Parotid gland (tissue), 1 donor: Measurements from ENCODE around the genes AK4 and IL23R.

DNA sequence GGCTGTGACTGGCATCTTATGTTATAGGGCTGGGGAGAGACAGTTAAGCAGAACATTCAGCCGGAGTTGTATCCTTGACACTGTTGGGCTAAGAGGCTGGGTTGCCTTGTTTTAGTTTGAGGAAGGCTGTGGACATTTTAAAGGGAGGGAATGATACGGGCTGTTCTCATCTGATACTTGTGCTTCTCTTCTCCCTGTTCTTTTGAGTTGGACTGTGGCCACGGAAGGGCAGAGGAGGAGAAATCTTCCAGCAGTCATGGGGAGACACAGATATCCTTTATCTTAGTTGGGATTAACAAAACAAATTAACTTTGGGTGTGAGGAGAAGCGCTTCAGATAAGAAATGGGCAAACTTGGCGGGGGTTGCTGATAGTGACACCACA is 138.8 kb downstream of the ROR1 start:
- PRO-cap: no peak

GRCh38 chr1:64019717-64020371 is 183.6 kb upstream of the UBE2U start:
- PRO-cap: no peak

DNA sequence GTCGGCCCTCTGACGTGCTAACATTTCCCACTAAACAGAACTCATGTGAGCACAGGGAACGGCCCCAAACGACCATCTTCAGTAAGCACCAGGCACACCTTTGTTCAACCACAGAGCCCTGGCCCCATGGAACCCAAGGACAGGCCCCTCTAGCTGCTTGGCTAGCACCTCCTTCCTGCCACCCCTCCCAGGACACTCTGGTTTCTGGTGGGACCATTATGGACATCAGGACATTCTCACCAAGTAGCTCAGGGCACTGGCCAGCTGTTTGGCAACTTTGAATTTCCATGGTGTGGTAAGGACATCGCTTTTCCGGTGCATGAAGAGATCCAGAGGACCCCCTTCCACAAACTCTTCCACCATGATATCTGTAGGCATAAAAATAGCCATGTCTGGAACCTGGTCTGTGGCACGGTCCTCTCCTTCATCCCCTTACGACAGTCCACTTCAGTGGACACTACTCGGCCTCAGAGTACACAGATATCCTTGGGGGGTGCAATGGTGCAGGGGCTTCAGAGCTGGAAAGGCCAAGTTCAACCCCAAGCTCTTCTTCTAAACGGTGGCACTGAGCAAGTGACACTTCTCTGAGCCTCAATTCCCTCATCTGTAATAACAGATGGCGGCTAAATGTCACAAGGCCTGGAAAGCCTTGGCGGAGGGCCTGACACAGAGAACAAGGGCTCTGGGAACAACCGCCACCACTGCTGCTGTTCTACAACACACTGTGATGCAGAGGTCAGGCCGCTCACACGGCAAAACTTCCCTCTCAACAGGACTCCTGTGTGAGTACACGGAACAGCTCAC is 100.6 kb downstream of the RAVER2 start:
- PRO-cap: no peak

DNA sequence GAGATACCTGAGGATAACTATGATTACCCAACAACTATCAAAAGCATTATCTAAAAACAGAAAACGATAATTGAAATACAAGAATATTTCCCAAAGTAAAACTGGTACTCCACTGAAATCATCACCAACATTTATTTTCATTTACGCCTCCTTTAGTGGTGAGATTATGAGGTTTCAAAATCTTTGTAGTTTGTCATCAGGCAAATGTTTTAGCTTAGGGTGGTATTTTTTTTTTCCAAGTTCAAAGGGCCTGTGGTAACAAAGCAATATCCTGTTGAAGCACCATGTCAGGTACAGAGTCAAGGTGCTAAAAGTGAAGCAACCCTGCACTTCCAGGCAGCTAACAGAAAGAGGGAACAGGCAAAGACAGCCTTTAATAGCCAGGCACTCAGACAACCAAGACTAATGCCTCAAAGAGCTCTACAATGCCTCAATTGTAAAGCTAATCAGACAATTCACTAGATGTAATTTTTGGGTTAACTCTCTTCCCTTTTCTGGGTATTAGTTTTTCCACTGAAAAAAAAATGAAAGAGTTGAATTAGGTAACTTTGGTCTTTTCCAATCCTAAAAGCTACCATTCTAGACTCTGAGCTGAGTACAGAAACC is 89.1 kb downstream of the JAK1 start:
- PRO-cap: no peak

GRCh38 chr1:65065965-65066681 is 81.9 kb upstream of the AK4 start:
- PRO-cap: bidirectional peak, plus-strand start at chr1:65066153, minus-strand start at chr1:65066174

- PRO-cap: no peak
Measured at GRCh38 chr1:65141274-65141896, 6.6 kb upstream of the AK4 start.

- PRO-cap: unidirectional peak, plus-strand start at chr1:65147591; unidirectional peak, plus-strand start at chr1:65147622; unidirectional peak, plus-strand start at chr1:65147680; bidirectional peak, plus-strand start at chr1:65147825, minus-strand start at chr1:65147814
Measured at GRCh38 chr1:65147421-65148368, at the start of gene AK4. TSS of gene AK4 (plus strand) at chr1:65148203.

GRCh38 chr1:65148509-65149853 is 978 bp downstream of the AK4 start:
- PRO-cap: bidirectional peak, plus-strand start at chr1:65149015, minus-strand start at chr1:65148895

DNA sequence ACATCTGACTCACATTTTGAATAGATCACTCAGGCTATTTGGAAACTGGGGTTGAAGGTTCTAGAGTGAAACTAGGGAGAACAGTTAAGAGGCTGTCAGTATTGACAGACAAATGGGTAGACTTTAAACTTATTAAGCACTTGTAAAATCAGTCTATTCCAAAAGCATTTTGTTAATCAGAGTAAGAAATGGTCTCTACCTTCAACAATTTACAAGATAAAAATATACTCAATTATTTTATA is 16.8 kb downstream of the AK4 start:
- PRO-cap: no peak

DNA sequence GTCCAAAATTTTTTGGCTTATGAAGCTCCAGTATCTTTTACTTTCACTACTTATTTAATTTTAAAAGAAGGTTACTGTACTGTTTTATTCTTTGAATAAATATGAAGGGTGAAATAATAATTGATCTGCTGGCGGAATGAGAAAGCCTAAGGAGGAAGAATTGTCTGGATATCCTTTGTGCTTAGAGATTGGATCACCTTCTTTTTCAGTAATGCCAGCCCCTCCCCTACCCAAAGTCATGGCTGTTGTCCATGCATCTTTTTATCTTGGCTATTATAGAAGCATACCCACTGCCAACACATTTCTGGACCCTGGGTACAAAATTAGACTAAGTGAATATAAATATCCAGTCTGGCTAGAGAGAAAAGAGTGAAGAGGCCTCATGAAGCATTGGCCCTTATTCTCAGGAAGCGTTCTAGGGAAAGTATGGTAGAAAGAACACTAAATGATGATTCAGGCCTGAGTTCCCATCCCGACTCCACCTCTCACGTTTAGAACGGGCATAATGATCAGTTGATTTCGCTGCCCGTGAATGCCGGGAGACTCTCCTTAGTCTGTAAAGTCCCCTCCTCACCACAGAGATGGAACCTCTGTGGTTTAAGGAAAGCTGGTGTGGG is 28.1 kb downstream of the AK4 start:
- PRO-cap: no peak

DNA sequence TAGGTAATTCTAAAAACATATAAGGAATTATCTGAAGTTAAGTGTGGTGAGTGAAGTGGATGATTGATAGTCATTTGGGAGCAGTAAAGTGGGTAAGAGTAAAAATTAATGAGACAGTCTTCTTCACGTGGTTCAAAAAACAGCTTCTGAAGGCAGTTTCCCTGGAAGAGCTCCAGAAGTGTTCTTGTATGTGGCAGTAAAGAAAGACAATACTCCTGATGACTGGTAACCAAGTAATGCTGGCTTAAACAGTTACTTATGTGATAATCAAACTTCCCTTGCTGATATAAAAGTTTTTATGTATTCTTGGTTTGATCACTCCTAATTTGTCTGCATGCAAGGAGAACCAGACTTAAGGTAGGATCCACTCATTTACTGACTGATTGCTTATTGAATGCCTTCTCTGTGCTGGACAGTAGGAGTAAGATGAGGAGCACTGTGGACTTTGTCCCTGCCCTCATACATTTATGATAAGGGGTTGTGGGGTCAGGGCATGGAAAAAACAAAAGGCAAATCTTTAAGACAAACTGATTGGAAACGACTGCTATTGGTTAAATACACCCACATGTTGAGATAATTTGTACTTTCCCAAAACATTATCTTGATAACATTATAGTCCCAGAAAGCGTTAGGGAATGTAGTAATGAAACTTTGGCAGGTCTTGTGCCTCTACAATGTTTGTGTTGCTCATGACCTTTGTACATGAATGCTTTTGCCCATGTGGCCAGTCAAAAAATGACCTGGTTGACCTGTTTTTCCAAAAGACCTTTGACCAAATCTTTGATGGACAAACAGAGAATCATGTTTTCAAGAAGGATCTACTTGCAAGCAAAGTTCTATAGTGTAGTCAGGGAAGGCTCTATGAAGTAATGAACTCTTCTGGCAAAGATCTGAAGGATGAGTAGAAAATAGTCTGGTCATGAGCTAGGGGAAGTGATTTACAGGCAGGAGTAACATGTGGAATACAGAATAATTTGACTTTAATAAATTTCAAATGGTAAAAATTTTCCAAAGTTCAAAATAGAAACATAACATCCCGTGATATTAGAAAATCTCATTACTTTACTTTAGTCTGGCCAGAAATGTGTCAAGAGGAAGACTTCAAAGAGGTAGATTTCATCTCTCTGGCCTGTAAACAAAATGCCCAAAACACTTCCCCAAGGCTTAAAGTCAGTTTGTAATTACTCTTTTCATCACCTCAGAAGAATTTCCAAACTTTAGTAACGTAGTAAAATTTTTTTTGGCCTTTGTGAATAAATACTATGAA is 50.8 kb downstream of the LEPR start:
- PRO-cap: no peak

DNA sequence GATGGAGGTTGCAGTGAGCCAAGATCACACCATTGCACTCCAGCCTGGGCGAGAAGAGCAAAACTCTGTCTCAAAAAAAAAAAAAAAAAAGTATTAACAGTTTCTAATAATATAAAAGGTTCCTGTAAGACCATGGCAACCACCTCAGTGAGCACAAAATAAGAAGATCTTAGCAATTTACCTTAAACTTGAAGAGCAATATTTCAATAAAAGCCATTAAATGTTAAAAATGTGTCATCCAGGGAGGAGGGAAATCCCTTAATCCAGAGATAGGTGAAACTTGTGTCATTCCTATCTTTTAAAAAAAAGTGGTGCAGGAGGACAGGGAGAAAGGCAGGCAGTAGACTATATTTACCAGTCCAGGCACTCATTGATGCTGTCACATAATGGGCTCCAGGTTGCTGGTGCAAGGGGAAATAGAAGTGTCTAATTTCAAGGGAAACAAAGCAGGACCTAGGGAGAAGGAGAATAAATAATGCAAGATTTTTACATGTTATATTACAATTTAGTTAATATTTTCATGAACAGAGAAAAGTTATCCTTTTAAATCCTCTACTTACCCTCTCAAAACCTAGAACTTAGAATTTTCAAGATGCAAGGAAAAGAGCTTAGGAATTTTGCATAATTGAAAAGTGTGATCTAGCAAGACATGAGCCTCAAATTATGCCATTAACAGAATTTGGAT is 175.2 kb upstream of the SGIP1 start:
- PRO-cap: no peak

- PRO-cap: no peak
Measured at GRCh38 chr1:66367572-66368109, 166.3 kb upstream of the SGIP1 start.

DNA sequence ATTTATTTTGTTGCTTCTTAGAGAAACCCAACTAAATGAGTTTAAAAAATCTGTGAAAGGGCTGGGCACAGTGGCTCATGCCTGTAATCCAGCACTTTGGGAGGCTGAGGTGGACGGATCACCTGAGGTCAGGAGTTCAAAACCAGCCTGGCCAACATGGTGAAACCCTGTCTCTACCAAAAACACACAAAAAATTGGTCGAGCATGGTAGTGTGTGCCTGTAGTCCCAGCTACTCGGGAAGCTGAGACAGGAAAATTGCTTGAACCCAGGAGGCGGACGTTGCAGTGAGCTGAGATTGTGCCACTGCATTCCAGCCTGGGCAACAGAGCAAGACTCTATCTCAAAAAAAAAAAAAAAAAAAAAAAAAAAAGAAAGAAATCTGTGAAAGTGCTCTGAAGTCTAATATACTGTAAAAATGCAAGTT is 164.1 kb upstream of the SGIP1 start:
- PRO-cap: no peak

DNA sequence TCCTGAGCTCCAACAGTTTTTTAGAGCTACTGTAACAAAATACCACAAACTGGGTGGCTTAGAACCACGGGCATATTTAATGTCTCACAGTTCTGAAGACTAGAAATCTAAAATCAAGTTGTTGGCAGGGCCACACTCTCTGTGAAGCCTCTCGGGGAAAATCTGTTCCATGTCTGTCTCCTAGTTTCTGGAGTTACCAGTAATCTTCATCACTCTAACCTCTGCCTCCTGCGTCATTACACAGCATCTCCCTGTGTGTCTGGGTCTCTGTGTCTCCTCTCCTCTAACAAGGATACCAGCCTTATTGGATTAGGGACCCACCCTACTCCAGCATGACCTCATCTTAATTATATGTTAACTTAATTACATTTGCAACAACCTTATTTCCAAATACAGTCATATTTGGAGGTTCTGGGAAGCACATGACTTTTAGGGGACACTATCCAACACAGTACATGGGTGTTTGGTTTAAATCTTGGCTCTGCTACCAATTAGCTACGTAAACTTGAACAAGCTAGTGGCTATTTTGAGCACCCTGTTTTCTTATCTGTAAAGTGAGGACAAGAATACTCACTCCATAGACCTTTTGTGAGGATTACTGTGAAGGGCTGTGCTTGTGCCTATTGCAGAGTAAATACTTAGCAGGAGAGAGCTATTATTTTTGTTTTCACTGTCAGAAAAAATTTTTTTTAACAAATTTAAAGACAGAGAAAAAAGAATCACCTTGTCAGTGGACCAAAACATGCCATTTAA is 83.9 kb upstream of the SGIP1 start:
- PRO-cap: no peak

GRCh38 chr1:66481039-66481708 is 52.8 kb upstream of the SGIP1 start:
- PRO-cap: no peak

DNA sequence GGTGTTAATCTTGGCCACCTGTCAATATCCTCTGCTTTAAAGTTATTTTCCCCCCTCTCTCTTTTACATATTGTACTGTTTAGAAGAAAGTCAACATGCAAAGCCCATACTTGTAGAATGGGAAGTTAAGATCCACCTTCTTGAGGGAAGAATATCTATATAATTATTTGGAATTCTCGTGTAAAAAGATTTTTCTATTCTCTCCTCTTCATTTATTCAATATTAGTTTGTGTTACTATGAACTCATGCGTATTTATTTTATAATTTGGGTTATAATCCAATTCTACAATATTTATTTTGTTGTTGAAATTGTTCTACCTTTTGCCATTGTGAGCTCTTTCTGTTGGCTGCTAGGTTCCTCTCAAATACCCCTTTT is 46.7 kb downstream of the DNAI4 start:
- PRO-cap: no peak

DNA sequence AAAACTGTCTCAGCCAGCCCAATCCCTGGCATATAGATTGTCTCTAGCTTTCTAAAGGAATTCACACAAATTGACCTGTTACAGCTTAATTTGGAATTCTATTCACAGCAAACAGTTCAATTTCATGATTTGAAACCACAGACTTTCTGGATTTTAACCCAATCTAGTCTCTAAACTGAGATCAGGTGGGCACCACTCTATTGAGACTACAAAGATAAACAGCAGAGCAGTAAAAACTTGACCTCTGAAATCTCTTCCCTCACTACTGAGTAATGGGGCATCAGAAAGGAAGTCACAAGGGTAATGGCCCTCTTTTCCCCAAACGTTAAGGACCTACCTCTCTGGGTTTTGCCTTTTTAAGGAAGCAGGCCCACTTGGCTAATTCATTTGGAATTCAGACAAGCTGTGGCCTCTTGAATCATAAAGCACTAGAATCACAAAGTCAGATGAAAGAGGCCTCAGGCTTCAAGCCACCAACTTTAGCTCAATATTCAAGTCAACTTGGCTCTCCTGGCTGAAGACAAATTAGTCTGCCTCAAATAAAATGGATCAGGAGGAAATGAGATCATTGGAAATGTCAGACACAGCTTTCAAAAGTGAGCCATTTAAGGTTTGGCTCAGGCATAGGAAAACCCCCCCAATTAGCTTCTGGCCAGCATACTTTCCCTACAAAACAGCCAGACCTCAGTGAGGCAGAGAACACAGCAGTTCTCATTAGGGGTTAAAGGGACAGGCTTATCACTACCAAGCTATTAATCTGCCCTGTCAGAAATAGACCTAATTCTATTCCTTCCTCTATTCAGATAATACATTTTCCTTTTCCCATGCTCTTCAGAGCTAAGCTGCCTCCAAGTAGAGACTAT is 34.4 kb downstream of the SLC35D1 start:
- PRO-cap: no peak

DNA sequence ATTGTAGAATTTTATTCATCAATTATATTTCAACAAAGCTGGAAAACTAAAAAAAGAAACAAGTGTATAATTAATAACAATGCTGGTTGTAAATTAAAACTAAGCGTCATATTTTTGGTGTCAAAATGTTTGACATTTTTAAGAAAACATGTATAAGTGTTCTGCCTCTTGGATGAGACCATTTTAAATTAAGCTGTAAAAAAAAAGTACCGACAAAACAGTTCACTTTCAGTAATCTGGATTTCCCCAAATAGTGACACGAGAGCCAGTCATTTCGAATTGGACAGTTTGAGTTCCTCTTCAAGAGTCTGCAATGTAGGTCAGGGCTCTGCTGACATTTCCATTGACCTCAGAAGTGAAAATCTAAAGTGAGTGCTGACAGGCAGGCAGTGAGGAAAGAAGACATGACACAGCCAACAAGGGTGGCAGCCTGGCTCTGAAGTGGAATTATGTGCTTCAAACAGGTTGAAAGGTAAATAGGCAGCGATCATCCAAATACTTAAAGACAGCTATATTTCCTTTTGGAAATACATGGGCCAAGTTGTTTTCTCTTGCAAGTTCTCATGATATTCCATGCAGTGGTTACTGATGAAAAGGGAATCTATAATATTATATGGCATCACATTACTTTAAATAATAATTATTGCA is at the start of gene IL23R:
TSS of gene IL23R (plus strand) at position 385 of the 648 bp plus-strand sequence.
- PRO-cap: no peak

DNA sequence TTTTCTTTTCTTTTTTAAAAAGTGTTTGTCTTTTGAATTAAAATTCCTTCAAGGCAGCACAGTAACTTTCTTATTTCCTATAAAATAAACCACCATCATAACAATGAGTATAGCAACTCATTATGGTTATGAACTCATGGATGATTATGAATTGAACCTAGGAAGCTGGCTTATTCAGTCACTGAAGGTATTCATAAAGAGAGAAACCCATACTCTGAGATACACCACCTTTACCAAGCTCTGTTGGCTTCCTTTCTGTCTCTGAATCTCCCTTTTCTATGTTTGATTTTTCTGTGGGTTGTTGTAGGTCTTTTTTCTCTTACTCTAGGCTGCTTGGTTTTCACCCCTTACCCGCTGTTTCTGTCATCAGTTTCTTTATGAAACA is 25.2 kb downstream of the IL12RB2 start:
- PRO-cap: no peak